Left common carotid artery plus branches (tissue), 1 donor: ENCODE measurements around a stretch of chr7.

DNA sequence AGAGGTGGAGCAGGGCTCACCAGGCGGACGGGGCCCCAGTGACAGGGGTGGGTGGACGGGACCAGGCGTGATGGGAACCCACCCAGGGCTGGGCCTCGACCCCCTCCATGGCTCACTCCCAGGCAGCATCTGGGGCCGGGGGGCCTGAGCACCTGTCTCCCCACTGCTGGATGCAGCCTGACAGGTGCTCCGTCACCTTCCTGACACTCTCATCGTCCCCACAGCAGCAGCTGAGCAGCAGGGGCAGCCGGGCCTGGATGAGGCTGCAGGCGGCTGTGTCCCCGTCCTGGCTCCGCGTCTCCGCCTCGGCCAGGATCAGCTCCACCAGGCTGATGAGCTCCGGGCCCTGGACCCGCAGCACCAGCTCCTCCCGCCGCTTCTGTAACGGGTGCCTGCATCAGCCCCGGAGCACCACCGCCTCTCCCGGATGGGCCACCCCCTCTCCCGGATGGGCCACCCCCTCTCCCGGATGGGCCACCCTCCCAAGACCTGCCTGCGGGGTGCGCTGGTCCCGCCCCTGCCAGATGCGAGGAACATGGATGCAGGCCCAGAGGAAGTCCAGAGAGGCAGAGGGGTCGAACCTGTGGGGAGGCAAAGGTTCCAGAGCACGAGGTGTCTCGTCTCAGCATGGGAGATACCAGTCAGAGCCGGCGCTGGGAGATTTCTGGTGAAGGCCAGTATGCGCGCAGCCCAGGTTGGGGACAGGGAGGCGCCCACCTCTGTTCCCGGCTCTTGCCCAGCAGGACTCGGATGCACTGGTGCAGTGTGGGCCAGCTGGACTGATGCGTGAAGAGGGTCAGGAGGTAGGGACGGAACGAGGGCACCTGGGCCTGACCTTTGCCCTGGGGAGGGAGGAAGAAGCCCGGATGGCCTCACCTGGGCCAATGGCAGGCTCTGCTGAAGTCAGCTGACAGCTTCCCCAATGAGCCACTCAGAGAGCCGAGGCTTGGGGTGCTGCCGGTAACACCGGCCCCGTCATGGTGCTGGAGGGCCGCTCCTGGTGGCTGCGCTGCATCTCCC lies 17.1 kb upstream of the MICALL2 start:
- PRO-cap: no peak

- PRO-cap: no peak
These were observed 16.9 kb downstream of the INTS1 start for GRCh38 chr7:1487247-1487759.

DNA sequence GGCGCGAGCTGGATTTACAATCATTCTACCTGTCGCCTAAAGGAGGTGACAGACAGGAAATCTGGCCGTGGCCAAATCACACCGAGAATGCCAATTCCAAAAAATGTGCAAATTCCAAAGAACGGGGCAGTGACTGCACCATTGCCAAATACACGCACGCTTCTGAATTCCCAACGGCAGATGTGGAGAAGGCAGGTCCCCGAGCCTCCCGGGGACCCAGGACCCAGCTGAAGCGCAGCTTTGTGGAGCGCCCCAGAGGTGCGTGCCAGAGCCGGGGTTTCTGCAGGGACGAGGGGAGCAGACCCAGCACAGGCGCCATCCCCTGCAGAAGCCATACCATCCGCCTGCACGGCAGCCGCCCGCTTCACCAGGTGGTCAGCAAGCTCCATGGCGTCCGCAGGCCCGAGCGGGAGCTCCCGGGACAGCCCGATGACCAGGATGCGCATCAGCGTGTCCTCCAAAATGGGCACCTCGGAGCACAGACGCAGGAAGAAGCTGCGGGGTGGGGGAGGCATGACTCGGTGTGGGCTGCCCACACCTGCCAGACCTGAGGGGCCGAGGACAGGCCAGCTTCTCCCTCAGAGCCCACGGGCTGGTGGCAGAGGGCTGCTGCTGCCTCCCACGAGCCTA lies 10.7 kb downstream of the INTS1 start:
- PRO-cap: no peak

DNA sequence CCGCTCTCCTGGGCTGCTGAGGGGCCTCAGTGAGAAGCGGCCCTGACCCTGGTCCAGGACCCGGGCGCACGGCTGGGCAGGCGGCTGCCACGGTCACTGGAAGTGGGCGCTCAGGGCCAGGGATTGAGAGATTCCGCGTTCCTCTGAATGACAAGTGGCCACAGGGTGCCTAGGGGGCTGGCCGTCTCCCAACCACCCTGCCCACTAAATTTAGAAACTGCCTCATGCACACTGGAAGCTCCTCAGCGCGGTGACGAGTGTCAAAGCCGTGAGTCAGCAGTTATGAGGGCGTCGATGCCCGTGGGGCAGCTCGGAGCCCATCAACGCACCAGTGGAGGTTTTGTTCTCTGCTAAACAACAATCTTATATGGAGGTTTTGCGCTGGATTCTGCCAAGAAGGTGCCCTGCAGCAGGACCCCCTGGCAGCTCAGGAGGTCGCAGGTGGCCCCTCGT lies 9.1 kb upstream of the INTS1 start:
- PRO-cap: bidirectional peak, plus-strand start at position 283 of the sequence, minus-strand start at position 104 of the sequence

GRCh38 chr7:1542191-1542649 lies 11.7 kb downstream of the MAFK start:
- PRO-cap: no peak

- PRO-cap: no peak
These were observed 3.3 kb downstream of the PSMG3 start for GRCh38 chr7:1566533-1566999.

- PRO-cap: no peak
These were observed 24.9 kb downstream of the ELFN1 start for GRCh38 chr7:1695009-1695346.

GRCh38 chr7:1741917-1742461 lies 71.9 kb downstream of the ELFN1 start:
- PRO-cap: no peak

GRCh38 chr7:1939843-1941012 lies 270.2 kb downstream of the ELFN1 start:
- PRO-cap: no peak

DNA sequence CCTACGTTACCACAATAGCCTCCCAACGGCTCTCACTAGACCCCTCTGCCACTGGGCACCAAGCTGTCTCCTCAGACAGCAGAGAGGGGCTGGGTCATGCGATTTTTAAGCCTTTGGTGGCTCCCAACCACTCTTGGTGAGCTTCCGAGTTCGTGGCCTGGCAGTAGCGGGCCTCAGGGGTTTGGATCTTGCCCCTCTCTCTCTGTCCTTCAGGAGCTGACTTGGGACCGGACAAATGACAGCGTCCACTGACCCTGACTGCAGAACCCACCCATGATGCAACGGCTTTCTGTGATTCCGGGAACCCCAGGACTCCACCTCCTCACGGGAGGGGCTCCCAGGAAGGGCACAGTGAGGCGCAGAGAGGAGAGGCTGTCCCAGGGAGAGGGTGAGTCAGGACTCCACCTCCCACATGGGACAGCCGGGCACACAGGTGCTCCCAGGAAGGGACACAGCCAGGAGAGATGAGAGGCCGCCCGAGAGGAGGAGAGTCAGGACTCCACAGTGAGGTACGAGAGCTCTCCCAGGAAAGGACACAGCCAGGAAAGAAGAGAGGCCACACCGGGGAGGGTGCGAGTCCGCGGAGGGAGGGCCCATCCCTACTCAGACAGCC lies 162.7 kb downstream of the MAD1L1 start:
- PRO-cap: no peak

DNA sequence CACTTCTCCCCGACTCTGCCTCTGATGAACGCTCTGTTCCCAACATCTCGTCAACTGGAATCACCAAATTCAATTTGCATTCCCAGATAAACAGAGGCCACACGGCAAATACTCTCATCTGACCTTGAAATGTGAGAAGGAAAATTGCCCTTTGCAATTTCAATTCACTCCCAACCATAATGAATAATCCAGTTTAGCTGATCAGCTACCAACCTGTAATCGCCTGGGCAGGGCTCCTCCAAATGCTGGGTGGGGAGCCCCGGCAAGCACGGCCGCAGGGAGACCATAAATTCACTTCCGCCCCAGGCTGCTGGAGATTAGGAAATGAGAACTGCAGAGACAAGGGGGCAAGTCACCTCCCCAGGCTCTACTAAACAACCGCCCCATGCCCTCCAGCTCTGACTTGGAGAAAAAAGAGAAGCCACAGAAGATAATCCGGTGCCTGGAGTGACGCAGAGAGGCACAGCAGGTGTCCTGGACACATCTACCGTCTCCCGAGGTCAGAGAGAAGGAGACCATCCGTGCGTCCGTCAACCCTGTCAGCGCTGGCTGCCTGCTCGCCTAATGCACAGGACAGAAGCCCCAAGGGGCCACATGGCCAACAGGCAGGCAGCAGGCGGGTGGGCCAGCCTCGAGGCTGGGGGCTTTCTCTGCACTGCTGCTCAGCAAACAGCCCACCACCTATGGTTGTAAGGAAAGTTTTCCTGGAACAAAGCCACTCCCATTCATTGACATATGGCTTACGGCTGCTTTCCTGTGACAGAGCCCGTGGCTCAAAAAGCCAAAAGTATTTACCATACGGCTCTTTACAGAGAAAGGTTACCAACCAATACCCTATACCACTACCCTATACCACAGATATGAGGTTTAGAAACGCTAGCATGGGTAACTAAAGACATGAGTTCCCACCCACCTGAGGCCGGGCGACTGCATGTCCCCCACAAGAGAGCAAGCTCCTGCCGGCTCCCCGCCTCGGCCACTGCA lies 153.0 kb downstream of the MAD1L1 start:
- PRO-cap: no peak

DNA sequence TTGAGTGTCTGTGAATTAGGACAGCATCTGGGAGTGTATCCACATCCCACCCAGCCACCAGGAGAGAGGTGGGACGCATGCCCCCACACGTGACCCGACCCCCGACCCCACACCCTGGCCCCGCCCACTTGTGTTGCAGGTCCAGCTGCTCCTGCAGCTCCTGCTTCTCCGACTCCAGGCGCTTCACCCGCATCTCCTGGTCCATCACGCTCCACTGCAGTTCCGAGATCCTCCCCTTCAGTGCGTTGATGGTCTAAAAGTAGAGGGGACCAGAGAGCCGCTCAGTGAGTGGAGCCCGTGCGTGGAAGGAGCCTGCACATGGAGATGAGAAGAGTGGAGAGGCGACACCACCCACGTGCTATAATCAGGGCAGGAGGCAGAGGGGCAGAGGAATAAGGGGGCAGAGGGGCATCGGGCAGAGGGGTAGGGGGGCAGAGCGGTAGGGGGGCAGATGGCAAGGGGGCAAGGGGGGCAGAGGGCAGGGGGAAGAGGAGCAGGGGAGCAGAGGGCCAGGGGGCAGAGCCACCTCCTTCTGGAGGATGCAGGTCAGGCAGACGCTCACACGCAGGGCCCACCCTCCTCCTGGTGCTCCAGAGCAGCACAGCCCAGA lies 13.4 kb downstream of the MAD1L1 start:
- PRO-cap: no peak

DNA sequence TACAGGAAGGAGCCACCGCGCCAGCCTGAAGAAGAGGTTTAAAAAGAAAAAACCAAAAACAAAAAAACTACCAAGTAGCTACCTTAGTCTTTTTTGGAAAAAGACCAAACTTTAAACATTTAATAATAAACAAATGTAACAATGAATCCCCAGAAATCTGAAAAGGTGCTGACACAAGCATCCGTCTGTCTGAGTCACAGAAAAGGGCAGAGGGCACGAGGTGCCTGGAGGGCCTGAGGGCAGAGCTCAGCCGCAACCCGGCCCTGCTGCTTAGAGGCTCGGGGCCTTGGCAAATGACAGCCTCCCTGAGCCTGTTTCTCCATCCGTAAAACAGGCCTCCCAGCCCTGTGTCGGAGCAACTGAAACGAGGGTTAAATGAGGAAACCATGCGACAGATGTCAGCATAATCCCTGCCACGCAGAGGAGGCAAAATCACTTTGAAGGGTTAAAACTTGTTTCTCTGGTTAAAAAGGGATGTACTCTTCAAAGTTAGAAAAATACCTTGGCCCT lies 24.8 kb downstream of the NUDT1 start:
- PRO-cap: no peak

- PRO-cap: no peak
These were observed 15.6 kb upstream of the CHST12 start for GRCh38 chr7:2387732-2388224.

DNA sequence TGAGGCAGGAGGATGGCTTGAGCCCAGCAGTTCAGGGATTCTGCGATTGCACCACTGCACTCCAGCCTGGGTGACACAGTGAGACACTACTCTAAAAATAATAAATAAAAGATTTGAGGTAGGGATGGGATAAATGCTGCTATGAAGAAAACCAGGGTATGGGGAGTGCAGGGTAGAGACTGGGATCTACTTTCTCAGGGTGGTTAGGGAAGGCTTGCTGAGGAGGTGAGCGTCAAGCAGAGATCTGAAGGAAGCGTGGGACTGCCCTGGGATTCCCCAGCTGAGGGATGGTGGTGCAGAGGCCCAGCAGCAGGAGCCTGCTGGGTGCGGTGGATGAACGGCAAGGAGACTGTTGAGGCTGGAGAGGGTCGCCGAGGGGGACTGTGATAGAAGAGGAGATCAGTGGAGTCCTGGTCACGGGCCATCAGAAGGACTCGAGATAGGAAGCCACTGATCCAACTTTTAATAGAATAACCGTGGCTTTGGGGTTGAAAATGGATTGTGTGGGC lies 7.1 kb downstream of the CHST12 start:
- PRO-cap: no peak

GRCh38 chr7:2411808-2412724 lies 8.7 kb downstream of the CHST12 start:
- PRO-cap: no peak

- PRO-cap: no peak
These were observed 17.1 kb upstream of the GRIFIN start for GRCh38 chr7:2493244-2493759.

GRCh38 chr7:2529053-2530044 lies 9.8 kb downstream of the LFNG start:
- PRO-cap: no peak

DNA sequence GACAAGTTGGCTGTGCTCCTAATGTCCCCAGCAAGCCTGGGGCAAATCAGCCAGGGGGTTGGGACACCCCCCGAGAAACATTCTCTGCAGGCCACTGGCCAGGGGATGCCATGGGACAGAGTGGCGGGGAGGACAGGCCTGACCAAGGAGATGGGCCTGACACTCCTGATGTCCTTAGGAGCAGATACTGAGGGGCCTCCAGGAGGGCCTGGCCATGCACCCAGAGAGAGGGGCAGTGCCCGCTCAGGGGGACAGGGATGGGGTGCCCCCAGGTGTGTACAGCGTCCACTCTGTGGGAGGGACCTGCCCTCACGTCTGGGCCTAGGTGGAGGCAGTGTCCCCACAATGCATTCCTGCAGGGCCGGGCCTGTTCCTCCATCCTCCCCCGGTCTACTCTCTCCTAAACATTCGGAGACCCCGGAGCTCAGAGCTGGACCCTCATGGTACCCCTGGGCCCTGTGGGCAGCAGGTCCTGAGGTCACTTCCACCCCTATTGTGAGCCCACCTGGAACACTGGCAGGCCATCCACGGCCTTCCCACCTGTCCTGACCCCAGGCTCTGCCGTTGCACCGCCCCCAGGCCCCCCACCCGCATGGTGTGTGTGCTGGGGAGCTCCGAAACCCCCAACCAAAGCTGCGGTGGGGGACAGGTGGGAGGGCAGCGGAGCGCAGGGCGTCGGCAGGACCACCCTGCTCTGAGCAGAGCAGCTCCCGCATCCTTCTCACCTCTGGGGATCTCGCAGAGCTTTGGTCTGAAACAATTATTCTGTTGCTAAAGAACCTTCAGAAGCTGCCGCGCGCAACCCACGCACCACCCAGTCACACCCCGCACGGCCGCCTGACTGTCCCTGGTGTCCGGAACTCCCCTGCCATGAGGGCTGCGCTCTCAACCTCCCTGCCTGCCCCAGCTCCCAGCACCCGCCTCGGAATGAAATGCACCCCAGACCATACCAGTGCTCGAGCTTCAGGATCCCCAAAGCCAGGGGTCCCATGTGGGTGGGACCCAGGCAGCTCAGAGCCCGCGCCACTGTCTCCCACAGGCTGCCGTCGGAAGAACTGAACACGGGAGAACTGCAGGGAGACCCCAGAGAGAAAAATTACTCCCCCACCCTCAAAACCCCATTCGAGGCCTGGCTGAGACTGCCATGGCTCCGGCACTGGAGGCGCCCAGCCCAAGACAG lies 12.7 kb downstream of the BRAT1 start:
- PRO-cap: no peak

DNA sequence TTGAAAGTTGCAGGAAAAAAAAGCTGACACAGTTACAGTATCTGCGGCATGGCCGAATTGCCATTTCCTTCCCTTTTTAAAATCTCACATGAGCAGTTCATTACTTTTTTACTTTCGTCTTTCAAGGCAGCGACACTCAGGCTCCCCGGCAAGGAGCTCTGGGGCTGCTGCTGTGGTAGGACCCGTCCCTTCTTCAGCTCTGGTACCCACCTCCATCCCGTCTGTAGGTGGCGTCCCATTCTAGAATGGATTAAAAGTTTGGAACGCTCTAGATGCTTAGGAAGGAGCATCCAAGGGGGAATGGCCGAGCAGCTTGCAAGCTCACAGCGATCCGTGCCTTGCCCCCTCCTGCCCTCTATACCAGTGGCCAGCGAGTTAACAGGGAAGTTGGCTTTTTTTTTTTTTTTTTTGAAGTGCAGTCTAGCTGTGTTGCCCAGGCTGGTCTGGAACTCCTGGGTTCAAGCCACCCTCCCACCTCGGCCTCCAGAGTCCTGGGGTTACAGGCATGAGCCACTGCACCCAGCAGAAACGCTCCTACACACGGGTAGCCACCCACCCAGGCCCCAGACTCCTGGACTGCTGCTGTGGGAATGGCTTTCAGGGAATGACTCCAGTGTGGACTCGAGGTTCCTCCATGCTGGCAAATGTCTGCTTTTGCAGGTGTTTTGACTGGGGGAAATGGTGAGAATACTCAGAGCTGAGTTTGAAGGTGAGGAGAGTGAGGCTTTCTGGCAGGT lies 22.7 kb upstream of the TTYH3 start:
- PRO-cap: no peak